ENCODE measurements around the gene HIBCH.

- PRO-cap, 2 experiments = no peak in any of the 2 experiments
These were observed 44.6 kb upstream of the FRZB start for GRCh38 chr2:182911094-182911404.

DNA sequence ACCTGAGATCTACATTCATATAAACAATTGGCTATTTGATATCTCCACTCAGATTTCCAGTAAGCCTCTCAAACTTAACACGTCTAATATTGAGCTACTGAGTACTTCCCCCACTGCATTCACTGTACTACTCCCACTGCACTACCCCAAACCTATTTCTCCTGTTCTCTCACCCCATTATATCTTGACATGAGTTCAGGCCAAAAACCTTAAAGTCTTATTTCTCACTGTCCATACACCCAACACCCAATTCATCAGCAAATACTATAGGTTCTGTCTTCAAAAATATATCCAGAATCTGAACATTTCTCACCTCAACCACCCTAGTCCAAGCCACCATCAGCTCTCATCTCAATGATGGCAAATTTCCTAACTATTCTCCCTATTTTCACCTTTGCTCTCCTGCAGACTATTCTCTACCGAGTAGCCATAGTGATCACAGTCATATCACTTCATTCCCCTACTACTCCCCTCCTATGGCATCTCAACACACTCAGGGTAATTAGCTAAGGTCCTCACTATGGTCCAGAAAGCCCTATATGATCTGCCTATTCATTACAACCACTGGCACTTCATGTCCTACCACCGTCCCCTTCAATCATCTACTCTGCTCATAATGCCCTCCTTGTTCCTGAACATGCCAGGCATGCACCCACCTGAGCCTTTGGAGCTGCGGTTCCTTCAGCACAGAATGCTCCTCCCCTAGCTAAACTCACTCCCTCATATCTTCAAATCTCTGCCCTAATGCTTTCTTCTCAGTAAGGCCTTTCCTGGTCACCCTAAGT, 24.8 kb downstream of the NCKAP1 start:
- PRO-cap, 2 experiments = no peak in any of the 2 experiments

DNA sequence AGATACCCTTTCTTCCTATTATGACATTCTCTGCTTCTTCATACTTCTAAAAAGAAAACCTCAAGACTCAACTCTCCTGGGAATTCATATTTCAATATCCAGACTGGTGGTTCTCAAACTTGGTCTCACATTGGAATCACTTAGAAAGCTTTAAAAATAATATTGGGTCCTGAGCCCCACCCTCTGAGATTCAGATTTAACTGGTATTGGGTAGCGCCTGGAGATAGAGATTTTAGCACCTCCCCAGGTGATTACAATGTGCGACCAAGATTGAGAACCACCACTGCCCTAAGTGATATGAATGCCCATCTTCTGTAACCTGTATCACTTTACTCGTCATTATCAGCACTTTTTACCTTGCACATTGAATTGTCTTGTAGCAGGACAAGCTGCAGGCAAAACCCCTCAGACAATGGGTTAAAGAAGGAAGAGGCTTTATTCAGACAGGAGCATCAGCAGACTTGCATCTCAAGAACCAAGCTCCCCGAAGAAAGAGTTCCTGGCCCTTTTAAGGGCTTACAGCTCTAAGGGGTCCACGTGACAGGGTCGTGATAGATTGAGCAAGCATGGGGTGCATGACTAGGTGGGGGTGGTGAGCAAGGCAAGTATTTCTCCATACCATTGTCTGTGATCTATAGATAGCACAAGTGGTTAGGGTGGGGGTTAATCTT, 46.6 kb upstream of the ZC3H15 start:
- PRO-cap, 2 experiments = no peak in any of the 2 experiments

GRCh38 chr2:186483971-186484430, 2.1 kb upstream of the ZC3H15 start:
- PRO-cap, 2 experiments = no peak in any of the 2 experiments

- PRO-cap, 2 experiments = peak in 1 of 2 experiments; most common plus-strand start chr2:186486715 (in 1); most common minus-strand start chr2:186486608 (in 1)
These were observed 422 bp downstream of the ZC3H15 start for GRCh38 chr2:186486410-186486954.

DNA sequence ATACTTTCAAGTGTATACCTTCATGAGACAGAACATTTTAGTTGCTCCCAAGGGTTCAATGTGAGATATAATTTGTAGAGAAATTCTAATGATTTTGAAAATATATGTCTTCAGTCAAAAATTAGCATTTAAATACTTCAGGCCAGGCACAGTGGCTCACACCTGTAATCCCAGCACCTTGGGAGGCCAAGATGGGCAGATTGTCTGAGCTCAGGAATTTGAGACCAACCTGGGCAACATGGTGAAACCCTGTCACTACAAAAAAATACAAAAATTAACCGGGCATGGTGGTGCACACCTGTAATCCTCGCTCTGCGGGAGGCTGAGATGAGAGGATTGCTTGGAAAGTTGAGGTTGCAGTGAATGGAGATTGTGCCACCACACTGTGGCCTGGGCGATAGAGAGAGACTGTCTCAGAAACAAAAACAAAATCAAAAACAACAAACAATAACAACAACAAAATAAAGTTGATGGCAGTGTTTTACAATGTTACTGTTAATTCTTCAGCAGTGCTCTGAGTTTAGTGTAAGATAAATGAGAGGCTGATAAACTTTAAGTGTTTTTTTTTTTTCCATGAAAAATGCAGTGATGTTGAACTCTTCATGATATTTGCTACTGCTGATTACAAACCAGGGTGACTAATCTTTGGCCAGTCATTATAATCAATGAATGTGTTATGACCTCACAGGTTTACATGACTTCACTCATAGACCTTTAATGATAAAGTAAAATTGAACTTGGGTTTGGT, 2.3 kb downstream of the ITGAV start:
- PRO-cap, 2 experiments = no peak in any of the 2 experiments

DNA sequence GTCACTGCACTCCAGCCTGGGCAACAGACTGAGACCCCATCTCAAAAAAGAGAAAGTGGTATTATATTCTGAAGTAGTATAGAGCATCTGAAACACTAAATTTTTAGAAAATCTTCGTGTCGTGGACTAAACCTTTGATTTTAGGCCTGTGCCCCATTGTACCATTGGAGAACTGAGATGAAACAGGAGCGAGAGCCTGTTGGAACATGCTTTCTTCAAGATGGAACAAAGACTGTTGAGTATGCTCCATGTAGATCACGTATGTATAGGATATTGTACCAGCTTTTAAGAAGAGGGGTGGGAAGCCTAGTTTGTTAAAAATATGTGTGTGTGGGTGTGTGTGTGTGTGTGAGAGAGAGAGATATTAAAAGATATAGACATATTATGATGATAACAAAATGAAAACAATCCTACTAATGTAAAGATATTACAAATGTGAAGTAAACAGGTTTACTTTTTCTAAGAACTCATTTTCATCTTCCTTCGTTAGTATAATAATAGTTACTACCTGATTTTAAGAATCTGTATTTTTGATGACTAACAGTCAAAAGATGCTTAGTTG, 35.6 kb downstream of the ITGAV start:
- PRO-cap, 2 experiments = no peak in any of the 2 experiments

- PRO-cap, 2 experiments = no peak in any of the 2 experiments
These were observed 14.2 kb upstream of the FAM171B start for GRCh38 chr2:186679476-186680268.

- PRO-cap, 2 experiments = no peak in any of the 2 experiments
These were observed 154.1 kb upstream of the ZSWIM2 start for GRCh38 chr2:187002924-187003707.

DNA sequence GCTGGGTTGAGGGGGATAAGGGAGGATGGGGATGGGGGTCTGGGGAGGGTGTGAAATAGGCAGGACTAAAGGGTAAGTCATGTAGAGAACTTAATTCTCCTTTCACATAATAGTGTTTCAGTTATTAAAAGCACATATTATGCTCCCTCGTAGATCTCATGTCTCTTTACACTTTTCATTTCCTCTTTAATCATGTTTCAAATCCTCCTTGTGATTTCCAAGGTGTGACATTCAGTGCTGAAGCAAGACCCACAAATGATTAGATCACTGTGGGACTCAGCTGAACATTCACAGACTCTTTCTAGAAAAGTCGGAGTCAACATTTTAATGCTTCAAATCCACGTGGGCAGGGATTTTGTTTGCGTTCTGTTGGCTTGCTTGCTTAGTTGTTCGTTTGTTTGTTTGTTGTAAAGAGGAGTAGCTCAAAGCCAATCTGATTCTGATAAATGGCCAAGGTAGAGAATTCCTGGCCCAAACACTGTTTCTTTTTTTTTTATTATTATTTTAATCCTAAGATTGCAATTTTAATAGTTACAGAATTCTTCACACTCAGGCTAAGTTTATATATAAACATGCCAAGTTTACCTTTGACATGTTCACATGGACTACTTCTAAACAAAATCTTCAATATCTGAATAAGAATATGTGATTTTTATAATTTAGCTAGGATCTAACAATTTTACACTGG, 34.9 kb upstream of the CALCRL start:
- PRO-cap, 2 experiments = no peak in any of the 2 experiments

GRCh38 chr2:187541030-187541592, 13.1 kb downstream of the TFPI start:
- PRO-cap, 2 experiments = no peak in any of the 2 experiments

DNA sequence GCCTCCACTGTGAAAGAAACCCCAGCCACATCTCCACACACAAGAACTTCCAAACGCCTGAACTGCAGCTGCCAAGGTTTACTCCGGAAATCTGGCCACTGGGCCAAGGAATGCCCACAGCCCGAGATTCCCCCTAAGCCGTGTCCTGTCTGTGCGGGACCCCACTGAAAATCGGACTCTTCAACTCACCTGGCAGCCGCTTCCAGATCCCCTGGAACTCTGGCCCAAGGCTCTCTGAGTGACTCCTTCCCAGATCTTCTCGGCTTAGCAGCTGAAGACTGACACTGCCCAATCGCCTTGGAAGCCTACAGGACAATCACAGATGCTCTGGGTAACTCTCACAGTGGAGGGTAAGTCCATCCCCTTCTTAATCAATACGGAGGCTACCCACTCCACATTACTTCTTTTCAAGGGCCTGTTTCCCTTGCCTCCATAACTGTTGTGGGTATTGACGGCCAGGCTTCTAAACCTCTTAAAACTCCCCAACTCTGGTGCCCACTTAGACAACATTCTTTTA, 256.2 kb upstream of the GULP1 start:
- PRO-cap, 2 experiments = no peak in any of the 2 experiments

DNA sequence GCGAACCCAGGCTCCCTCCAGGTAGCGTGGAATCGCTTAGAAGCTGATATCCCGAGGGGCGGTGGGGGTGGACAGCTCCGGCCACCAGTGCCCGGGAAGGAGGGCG, 378 bp downstream of the GULP1 start:
- PRO-cap, 2 experiments = no peak in any of the 2 experiments

- PRO-cap, 2 experiments = no peak in any of the 2 experiments
These were observed 235.6 kb downstream of the GULP1 start for GRCh38 chr2:188527219-188527674.

DNA sequence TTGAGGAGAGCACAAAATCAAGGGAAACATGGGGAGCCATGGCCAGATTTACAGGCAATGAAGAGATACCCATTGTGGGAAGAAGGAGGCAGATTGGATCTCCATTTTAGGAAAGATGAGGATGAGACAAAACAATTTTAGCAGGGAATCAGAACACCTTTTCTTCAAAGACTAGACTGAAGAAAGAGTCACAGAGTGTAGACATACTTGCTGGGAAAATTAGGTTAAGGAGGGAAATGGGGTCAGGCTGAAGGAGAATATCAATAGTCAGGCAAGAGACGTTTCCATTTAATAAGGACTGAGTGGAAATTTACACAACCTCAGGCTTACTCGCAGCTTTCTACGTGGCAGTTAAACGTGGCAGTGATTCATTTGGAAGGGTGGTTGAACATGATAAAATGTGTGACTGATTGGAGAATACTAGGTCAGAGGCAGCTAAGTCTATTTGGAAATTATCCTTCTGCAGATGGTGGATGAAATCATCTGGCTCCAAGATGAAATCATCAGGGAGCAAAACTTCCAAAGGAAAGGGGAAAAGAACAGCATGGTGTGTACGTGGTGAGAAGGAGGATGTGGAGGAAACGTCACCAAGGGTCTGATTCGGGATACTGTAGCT, 47.7 kb downstream of the COL3A1 start:
- PRO-cap, 2 experiments = no peak in any of the 2 experiments

GRCh38 chr2:189178537-189179008, 988 bp downstream of the COL5A2 start:
- PRO-cap, 2 experiments = peak in 2 of 2 experiments; most common plus-strand start chr2:189178908 (in 2); most common minus-strand start chr2:189178816 (in 1)

- PRO-cap, 2 experiments = peak in 1 of 2 experiments; most common minus-strand start chr2:189581385 (in 1)
These were observed 771 bp upstream of the SLC40A1 start for GRCh38 chr2:189581262-189581852.

DNA sequence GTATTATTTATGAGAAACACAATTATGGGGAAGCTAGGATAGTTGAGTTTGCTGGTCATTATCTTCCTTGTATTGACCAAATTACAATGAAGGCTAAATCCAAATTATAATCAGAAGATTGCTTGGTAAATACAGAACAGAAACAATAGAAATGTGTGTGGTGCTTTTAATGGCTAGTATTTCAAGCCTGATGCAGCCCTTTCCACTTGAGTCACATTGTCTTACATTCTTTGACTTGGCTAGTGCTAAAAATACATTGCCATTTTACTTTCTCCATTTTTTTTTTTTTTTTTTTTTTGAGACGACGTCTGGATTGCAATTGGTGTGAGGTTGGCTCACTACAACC, 2.9 kb upstream of the OSGEPL1 start:
- PRO-cap, 2 experiments = no peak in any of the 2 experiments

- PRO-cap, 2 experiments = no peak in any of the 2 experiments
These were observed 55.2 kb downstream of the C2orf88 start for GRCh38 chr2:190235766-190236383.

GRCh38 chr2:190318886-190320202, at the start of gene HIBCH:
TSS of gene HIBCH (minus strand) at chr2:190319826.
- PRO-cap, 2 experiments = peak in 2 of 2 experiments; most common plus-strand start chr2:190319938 (in 1); most common minus-strand start chr2:190319769 (in 2)